Fibroblast of villous mesenchyme (primary cell): ENCODE results near the genes MCM10, FRMD4A and MINDY3.

DNA sequence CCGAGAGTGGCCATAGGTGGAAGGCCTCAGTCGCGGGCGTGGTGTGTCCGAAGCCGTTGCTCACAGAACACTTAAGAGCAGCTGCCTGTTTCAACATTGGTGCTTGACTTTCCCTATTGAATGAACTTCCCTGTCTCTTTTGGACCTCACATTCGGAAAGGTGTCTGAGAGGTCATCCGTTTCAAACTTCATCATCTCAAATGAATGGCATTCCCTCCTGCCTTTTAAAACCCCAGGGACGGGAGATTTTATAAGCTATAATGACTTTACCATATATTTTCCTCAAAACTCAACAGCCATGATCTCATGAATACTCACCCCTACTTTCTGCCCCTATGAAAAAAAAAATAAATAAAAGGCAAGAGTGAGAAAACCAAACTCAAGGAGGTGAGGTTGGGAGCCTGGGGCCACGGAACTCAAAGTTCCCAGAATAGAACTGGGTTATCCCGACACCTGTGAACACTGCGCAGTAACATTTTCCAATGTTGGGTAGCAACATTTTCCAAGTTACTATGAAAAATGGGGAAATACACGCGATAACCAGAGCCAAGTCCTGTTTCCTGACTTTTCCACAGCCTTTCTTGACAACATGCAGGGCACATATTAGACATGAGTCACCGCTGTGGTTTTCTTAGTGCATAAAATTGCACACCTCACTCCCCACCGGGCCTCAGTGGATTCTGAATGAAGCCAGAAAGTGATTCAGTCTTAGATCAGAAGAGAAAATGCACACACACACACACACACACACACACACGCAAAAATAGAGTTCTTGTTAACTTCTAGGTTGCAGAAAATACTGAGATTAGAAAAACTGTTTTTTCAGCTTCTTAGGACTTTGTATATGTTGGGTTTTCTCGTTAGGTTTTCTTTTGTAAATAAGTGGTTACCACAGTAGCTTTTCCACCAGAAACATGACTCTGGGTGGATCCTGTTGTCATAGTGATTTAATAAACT lies 69.8 kb downstream of the CAMK1D start:
- CAGE, long polyA plus RNA = no peak

GRCh38 chr10:12637667-12638670 lies 288.6 kb downstream of the CAMK1D start:
- CAGE, long polyA plus RNA = no peak

GRCh38 chr10:12639613-12640130 lies 290.3 kb downstream of the CAMK1D start:
- CAGE, long polyA plus RNA = no peak

- CAGE, long polyA plus RNA = no peak
These were observed 258.9 kb downstream of the CCDC3 start for GRCh38 chr10:12742464-12743111.

GRCh38 chr10:12768103-12769120 lies 233.1 kb downstream of the CCDC3 start:
- CAGE, long polyA plus RNA = no peak

DNA sequence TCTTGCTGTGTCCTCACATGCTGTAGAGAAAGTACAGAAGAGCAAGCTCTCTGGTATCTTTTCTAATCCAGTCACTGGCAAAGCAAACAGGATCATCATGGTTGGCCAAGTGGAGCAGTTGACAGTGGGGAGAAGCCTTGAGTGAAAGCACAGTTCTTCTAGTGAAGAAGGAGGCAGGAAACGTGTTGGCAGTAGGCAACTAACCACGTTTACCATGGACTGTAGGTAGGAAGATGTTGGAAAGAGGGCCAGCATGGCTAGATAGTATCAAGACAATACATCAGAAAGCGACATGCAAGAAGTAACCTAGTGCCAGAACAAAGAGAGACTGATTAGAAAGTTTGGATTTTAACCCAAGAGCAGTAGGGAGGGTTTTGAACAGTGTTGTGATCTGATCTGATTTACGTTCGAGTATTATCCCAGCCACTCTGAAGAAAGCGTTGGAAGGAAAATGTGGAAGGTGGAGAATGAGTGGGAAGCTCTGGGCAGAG lies 207.8 kb downstream of the CCDC3 start:
- CAGE, long polyA plus RNA = no peak

- CAGE, long polyA plus RNA = no peak
These were observed at the start of gene MCM10 for GRCh38 chr10:13161081-13161754. Gene MCM10 (plus strand): TSS chr10:13161558.

DNA sequence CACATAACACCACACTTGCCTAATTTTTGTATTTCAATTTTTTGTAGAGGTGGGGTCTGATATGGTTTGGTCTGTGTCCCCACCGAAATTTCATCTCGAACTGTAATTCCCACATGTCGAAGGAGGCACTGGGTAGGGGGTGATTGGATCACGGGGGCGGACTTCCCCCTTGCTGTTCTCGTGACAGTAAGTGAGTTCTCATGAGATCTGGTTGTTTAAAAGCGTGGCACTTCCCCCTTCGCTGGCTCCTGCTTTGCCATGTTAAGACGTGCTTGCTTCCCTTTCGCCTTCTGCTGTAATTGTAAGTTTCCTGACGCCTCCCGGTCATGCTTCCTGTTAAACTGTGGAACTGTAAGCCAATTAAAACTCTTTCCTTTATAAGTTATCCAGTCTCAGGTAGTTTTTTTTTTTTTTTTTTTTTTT lies 43.0 kb upstream of the SEPHS1 start:
- CAGE, long polyA plus RNA = no peak

DNA sequence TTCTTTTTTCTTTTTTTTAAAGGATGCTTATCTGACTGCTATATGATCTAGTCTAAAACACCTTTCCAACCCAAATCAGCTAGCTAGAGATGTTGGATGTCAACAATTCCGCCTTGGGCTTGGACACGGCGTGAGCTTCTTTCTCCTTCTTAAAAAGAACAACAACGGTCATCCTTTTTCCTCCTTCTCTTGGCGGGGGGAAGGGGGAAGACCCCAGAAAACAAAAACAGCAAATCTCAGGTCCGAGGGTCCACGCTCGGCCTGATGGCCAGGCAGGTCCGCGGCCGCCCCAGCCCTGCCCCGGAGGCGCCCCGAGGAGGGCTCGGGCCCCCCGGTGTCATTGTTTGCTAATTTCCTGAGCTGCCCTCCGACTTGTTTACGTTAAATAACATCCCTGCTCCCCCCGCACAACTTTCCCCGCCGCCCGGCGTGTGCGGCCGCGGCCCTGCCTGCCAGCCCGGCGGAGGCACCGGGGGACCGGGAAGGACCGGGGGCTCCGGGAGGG lies 876 bp downstream of the BEND7 start:
- CAGE, long polyA plus RNA = no peak

DNA sequence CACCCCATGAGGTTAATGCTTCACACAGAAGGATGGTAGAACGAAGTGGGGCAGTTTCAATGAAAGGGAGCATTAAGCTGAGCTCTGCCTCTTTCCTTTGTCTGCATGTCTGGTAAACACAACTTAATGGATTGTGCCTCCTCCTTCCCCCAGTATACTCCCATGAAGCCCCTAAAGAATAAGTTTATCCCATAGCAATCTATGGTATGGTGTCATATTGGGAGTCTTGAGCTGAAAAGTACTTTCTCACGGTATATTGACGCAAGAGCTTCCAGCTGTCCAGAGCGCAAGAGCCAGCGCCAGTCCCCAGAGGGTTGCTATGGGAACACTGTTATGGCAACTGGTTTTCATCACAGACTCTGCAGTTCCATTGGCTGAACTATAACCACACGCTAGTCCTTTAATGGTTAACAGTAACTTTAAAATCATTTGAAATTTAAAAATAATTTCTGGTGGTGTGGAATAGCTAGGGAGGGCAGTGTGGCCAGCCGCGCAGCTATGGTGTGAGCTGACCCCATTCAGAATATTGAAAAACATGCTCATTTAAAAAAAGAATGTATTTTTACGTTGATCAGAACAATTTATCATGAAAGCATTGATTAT lies 46.9 kb downstream of the PRPF18 start:
- CAGE, long polyA plus RNA = no peak

DNA sequence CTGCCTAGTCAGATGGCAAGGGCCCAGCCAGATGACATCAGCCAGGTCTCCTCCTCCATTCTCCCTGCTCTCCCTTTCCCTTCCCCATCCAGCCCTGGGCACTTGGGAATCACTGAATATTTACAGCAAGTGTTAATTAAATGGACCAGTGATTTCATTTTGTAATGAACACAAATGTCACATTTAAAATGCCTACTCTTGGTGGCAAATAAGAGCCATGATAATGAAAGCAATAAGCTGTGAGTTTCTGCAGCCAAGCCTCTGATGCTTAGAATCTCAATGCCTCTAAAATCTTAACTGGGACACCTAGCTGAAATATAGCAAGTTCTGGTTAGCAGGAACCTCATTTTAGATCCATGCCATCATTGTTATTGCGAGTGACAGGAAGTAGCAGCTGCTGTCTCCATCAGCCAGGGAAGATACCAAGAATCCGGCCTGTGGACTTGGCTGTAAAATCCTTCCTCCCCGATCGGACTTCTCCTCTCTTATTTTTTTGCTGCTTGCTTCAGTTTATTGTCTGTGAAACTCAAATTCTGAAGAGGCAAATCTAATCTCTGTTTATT lies 202.2 kb downstream of the PRPF18 start:
- CAGE, long polyA plus RNA = no peak

DNA sequence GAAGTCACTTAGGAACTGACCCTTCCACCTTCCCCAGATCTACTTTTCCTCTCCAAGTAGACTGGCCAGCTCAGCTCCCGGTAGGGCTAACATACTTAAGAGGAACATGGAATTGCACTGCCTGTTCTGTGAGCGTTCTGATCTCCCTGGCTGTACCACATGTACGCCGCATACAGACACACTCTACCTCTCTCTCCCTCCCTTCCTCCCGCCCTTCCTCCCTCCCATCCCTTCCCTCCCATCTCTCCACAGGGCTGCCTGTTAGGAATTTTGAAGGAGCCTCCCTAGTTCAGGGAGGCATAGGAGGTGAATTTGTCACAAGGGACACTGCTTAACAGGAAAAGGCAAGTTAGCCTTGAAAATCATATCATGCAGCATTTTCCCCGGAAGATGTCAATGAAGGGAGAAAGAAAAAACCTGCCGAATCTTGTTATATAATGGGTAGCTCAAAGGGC lies at the start of gene FRMD4A:
Gene FRMD4A (minus strand): TSS at position 178 of the 455 bp plus-strand sequence.
- CAGE, long polyA plus RNA = no peak

DNA sequence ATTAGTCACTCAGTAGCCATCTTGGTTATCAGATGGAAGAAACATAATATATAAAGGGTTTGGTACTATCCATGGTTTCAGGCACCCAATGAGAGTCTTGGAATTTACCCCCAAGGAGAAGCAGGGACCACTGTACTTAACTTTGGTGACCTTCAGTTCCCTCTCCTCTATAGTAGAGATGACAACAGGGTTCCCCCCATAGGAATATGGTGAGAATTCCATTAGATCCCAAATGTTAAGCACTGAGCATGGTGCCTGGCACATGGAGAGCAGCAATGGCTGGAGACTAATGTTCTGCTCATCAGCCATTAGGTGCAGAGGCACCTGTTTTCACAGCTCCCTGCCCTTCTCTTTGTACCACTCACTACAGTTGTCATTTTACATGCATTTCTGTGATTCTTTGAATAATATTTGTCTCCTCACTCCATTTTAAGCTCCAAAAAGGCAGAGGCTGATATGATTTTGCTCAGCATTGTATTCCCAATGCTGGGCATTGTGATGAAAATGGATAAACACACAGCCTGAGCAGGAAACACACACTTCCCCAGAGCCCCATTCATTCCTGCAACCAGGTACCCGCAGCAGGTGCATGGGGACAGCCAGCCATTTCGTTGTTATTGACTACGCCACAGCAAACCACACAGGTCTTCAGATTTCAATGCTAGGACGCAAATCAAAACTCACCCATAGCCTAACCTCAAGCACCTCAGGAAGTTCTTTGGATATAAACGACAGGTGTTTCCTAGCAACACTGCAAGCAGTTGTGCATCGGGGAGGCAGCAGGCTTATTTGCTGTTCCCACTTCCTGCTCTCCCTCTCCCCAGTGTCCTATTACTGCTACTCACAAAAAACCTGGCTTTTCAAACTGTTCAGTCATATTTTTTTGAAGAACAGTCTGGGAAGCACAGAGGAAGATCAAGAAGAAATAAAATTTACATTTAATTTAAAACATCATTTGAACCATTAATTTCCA lies 176.2 kb upstream of the FRMD4A start:
- CAGE, long polyA plus RNA = no peak

DNA sequence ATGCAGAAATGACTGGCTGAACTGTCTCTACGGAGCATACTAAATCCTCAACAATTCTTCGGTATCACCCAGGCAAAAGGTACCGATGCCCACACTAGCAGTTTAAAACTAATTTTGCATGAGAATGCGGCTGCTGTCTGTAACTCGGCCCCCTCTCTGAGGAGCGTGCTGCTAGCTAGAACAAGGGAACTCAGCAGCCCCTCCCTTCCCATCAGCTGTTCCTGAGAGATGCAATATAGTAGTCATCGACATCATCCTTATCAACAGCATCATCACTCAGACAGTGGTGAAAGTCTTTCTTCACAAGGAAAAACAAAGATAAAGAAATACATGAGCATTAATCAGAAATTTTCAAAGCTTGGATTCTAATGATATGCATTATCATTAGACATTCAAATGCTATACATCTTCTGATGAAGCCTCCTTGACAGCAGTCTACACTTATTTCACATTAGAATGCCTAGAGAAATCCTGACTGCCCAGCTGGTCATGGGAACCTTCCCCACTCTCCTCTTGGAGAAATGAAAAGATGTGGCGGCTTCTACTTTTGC lies 189.1 kb upstream of the FRMD4A start:
- CAGE, long polyA plus RNA = no peak

- CAGE, long polyA plus RNA = no peak
These were observed 214.6 kb downstream of the FAM107B start for GRCh38 chr10:14559923-14560734.

GRCh38 chr10:14618003-14618283 lies 156.8 kb downstream of the FAM107B start:
- CAGE, long polyA plus RNA = no peak

DNA sequence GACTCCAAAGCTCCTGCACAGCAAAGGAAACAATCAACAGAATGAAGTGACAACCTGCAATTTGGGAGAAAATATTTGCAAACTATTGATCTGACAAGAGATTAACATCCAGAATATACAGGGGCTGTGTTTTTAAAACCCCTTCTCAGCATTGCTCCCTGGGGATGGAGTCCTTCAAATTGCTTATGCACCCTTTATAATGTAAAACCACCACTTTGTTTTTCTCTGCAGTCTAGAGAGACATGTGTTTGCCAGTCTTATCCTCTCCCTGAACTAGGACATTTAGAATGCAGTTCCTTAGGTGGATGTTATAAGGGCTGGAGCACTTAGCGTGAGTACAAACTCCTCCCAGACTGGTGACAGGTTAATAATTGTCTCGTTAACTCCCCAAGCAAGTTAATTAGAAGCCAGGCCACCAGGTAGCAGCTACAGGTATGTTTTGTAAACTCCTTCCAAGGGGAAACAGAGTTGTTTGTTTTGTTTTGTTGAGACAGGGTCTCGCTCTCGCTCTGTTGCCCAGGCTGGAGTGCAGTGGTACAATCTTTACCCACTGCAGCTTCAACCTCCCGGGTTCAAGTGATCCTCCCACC lies 100.3 kb downstream of the FAM107B start:
- CAGE, long polyA plus RNA = no peak

DNA sequence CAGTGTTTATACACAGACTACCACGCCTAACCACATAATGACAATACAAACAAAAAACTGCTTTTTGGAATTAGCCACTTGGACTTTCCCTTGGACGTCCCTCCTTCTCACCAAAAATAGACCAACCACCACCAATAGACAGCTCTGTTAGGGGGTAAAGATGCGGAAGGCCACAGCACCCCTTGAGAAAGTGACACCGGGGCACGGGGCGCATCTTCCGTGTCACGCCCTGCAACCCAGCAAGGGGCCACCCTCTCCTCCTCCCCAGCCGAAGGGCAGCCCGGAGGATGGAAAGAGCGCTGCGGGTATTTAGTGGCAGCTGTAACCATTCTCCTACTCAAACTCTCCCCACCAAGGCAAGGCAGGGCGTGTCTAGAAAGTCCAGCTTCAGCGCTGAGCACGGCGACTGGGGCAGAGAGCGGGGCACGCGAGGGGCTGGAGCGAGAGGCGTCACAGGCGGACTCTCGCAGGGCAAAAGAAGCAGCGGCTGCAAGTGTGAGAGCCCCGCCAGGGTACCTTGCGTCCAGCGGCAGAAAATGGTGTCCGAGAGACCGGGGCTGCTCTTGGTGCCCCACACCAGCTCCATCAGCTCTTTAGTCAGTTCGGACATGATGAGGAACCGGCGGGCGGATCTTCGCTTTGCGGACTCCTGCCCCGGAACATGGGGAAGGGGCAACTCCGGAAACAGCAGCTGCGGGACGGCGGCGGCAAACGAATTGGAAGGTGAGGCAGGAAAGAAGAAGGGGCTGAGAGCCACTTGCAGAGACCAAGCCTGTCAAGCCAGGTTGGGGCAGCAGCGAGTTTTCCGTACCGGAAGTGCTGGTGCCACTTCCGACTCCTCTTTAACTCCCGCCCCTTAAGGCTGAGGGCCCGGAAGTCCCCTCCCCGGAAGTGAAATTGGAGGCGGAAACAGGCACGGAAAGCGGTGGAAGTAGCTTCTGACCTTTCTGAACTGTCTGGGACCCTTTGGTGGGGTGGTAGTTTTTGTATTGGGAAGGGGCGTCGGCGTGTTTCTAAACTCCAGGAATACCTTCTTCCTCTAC lies at the start of gene MINDY3:
Gene MINDY3 (minus strand): TSS at position 818 of the 1,043 bp plus-strand sequence.
- CAGE, long polyA plus RNA = no peak

GRCh38 chr10:16441391-16441838 lies 4.6 kb downstream of the PTER start:
- CAGE, long polyA plus RNA = no peak

DNA sequence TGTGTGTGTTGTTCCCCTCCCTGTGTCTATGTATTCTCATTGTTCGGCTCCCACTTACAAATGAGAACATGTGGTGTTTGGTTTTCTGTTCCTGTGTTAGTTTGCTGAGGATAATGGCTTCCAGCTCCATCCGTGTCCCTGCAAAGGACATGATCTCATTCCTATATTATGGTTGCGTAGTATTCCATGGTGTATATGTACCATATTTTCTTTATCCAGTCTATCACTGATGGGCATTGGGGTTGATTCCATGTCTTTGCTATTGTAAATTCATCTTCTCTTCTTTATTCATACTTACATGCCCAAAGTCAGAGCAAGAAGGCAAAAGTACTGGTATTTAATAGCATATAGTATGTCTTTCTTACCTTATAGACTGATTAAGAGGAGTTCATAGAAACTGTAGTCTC lies 147.6 kb downstream of the RSU1 start:
- CAGE, long polyA plus RNA = no peak